Thoracic aorta (tissue), 1 donor: ENCODE data around the genes GRID2IP and UMAD1.

- RAMPAGE, long total RNA: no peak
Measured at GRCh38 chr7:5831034-5831833, 49.4 kb upstream of the OCM start.

GRCh38 chr7:5897469-5897995 lies 1.0 kb upstream of the CCZ1 start:
- RAMPAGE, long total RNA: no peak

GRCh38 chr7:6213466-6214067 lies 58.9 kb downstream of the CYTH3 start:
- RAMPAGE, long total RNA: no peak

- RAMPAGE, long total RNA: no peak
Measured at GRCh38 chr7:6247171-6247783, 25.1 kb downstream of the CYTH3 start.

DNA sequence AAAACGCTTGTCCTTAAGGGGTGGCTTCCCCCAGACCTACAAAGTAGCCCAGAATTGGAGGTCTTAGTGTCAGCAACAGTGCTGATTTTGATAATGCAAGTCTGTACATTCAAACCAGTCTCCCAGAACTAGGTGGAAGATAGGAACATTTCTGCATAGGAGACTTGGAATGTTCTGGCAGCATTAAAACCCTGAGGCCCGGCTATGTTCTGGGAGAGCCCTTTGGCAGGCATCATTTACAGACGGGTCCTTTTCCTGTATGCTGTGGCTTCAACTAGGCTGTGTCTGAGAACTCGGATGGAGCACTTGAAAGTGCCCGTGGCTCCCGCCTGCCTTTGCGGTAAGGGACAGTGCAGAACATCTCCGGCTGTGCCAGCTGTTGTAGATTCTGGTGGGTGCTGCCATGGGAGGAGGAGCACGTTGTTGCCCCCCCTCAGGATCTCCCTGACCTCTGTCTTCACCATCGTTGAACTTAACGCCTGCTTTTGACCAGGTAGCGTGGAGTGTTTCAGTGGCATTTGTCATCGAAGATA lies 23.7 kb downstream of the RAC1 start:
- RAMPAGE, long total RNA: no peak

GRCh38 chr7:6422127-6422665 lies 25.6 kb downstream of the DAGLB start:
- RAMPAGE, long total RNA: no peak

DNA sequence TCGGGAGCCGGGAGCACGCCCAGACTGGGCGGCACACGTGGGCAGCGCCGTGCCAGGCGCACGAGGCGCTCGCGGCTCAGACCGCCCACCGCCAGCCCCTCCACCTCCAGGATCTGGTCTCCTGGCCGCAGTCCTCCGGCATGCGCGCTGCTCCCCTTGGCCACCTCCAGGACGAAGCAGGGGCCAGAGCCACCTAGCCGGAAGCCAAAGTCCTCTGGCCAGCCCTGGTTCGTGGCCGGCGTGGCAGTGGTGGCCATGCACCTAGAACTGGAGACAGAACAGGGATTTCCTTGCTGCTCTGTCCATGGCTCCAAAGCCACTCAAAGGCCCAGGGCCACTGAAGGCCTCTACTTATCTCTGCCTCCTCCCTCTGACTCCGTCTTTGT lies at the start of gene GRID2IP:
Gene GRID2IP, minus strand, starts transcription at position 282 of the 386 bp plus-strand sequence.
- RAMPAGE, long total RNA: no peak

GRCh38 chr7:6691697-6692920 lies 14.6 kb downstream of the ZNF12 start:
- RAMPAGE, long total RNA: no peak

GRCh38 chr7:6855513-6856193 lies 29.6 kb upstream of the CCZ1B start:
- RAMPAGE, long total RNA: no peak

DNA sequence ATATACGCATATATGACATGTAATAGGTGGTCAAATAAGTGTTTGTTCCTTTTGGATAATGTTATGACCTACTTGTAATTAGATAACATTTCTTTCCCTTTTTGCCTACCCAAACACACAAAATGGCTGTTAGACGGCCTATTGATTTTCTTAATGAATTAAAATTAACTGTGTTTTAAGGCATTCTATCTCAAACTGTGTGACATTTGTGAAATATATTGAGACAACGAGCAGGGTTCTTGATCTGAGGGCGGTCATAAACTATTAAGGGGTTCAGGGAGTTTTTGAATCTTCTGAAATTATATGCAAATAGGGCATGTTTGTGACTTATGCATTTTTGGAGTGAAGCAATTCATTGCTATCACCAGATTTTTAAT lies 23.6 kb upstream of the C1GALT1 start:
- RAMPAGE, long total RNA: no peak

DNA sequence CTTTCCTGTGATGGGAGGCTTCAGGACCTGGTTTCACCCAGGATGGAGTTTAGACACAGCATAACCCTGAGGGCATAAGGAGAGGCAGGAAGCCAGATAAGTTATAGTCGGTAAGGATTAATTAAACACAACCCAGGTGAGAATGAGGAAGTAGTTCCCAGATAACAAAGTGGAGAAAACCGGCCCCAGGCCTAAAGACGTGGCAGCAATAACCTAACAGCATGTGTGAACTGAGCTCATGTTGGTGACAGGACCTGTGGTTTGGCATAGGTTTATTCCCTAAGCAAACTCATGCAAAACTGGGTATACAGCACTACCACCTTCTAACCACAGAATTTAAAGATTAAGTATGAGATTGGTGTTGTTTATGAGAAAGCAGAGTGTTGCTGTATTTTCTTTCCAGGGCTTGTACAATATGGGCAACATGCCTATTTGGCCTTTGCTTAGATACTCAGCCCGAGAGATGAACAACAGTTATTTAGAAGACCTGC lies 119.4 kb downstream of the COL28A1 start:
- RAMPAGE, long total RNA: no peak

- RAMPAGE, long total RNA: no peak
Measured at GRCh38 chr7:7512937-7513242, 22.8 kb downstream of the COL28A1 start.

DNA sequence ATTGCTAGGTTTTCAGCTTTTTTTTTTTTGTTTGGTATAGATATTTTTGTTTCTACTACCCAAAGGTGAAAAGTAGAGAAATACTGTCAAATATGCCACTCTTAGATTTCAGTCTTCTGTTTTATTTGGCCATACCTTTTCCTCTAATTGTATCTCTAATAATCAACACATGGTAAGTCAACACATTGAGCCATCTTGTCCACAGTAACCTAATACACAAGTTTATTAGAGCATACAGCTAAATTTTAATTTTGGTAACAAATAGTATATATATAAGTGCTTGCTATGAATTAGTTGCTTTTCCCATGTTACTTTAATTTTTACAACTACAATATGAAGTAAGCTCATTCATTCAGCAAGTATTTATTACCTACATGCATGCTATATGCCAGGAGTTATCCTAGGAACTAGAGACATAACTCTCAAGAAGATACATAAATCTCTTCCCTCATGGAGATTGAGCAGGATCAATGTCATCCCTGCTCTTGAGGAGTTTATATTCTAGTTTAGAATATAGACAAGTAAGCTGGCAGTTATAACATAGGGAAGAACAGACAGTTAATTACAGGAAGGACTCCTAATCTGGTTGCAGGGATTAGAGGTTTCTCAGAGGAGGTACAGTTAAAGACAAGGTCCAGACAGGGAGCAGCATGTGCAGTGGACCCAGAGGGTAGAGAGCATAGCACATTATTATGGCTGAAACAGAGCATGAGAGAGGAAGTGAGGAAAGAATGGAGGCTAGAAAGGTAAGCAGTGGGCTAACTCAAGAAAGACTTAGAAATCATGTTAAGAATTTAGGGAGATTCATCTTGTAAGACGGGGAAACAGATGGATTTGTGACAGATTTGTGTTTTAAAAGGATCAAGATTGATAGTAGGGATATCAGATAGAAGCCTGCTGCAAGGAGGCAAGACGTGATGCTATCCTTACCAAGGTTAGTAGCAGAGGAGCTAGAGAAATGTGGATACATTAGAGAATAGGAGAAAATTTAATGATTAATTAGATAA lies 9.5 kb downstream of the MIOS start:
- RAMPAGE, long total RNA: start-site peak on the plus strand centred at position 469 of the sequence, 281 bp wide, 14 reads

DNA sequence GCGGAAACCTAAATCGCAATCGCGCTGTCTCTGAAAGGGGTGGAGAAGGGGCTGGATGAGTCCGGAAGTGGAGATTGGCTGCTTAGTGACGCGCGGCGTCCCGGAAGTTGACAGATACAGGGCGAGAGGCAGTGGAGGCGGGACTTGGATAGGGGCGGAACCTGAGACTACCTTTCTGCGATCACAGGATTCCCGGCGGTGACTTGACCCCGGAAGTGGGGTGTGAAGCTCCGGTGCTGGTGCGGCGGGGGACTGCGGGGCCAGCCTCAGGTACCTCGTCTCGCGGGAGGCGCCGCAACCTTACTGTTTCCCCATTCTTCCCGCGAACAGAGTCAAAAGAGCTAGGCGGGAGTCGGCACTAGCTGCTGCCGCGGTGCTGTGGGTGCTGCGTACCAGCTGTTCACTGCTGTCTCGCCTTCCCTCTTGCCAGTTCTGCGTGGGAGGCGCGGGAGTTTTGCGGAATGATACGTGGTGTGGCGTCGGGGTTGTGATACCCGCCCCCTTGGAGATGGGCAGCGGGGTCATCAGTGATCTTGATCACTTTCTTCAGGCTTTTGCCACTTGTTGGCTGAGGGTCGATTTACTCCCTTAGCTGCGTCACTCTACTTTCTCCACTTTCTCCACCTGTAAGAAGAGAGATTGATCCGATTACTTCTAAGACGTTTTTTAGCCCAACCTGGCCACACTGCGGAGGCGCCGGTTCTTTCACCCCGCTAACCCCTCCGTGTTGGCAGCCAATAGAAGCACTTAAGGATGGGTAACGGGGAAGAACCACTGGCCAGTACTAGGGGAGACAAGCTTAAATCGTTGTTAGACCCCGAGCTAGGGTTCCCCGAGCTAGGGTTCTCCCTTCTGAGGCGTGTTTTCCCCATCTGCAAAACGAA lies at the start of gene UMAD1:
Gene UMAD1, plus strand, starts transcription at position 201 of the 884 bp plus-strand sequence.
- RAMPAGE, long total RNA: start-site peak on the plus strand centred at position 212 of the sequence, 43 bp wide, 139 reads

DNA sequence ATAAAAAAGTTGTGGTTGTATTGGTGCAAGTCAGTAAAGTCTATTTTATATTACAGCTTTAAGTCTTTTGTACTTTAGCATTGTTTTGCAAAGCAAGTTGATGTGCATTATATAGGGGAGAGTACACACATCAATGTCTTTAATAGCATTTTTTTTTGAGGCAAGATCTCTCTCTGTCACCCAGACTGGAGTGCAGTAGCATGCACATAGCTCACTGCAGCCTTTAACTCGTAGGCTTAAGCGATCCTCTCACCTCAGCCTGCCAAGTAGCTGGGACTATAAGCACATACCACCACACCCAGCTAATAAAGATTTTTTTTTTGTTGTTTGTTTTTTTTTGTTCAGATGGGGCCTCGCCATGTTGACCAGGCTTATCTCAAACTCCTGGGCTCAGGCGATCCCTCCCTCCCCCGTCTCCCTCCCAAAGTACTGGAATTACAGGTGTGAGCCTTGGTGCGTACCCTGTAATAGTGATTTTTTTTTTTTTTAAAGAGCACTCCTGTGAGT lies 1.5 kb downstream of the UMAD1 start:
- RAMPAGE, long total RNA: no peak

- RAMPAGE, long total RNA: no peak
Measured at GRCh38 chr7:7996366-7997111, 27.9 kb downstream of the GLCCI1 start.

GRCh38 chr7:8115348-8115802 lies 146.6 kb downstream of the ICA1 start:
- RAMPAGE, long total RNA: no peak

GRCh38 chr7:8221038-8221647 lies 40.8 kb downstream of the ICA1 start:
- RAMPAGE, long total RNA: no peak

GRCh38 chr7:8262438-8262759 lies 432 bp upstream of the ICA1 start:
- RAMPAGE, long total RNA: no peak

DNA sequence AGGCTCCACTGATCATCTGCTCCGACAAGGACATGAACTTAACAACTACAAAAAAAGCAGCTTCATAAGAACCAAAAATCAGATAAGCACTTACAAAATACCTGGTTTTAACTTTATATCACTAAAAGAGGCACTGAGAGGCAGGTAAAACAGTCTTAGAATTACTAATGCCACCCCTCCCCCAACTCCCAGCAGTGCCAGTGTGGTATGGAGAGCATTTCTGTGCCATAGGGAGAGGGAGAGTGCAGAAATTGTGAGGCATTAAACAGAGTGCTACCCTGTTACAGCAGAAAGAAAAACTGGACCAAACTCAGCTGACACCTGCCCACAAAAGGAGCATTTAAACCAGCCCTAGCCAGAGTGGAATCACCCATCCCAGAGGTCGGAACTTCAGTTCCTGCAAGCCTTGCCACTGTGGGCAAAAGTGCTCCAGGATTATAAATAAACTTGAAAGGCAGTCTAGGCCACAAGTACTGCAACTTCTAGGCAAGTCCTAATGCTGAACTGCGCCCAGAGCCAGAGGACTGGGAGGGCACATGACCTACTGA lies 1050.7 kb downstream of the NDUFA4 start:
- RAMPAGE, long total RNA: no peak